ENCODE measurements around the genes CACNA2D1 and STEAP4.

GRCh38 chr7:78944204-78944684 lies 509.2 kb downstream of the MAGI2 start:
- PRO-cap, result no peak

DNA sequence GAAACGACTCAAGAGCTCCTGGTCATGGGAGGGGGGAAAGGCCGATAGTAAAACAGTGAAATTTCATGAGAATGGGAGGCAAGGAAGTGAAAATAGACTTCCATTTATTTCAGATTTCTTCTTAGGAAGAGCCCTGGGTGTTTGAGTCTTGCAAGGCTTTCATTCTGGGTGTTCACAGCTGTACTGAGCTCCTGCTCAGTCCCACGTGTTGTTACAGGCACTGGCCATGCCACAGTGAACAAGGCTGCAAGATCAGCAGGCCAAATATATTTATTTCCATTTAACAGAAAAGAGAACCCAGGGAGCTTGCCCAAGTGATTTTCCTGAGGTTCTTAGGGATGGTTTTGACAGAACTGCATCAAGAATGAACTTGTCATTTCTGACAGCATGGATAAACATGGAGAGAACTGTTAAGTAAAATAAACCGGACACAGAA lies 54.6 kb upstream of the CD36 start:
- PRO-cap, result no peak

GRCh38 chr7:80645872-80647026 lies 7.8 kb downstream of the CD36 start:
- PRO-cap, result no peak

- PRO-cap, result no peak
Observed at GRCh38 chr7:80680002-80680662, 41.7 kb downstream of the CD36 start.

- PRO-cap, result no peak
Observed at GRCh38 chr7:80840260-80840630, 78.6 kb downstream of the SEMA3C start.

DNA sequence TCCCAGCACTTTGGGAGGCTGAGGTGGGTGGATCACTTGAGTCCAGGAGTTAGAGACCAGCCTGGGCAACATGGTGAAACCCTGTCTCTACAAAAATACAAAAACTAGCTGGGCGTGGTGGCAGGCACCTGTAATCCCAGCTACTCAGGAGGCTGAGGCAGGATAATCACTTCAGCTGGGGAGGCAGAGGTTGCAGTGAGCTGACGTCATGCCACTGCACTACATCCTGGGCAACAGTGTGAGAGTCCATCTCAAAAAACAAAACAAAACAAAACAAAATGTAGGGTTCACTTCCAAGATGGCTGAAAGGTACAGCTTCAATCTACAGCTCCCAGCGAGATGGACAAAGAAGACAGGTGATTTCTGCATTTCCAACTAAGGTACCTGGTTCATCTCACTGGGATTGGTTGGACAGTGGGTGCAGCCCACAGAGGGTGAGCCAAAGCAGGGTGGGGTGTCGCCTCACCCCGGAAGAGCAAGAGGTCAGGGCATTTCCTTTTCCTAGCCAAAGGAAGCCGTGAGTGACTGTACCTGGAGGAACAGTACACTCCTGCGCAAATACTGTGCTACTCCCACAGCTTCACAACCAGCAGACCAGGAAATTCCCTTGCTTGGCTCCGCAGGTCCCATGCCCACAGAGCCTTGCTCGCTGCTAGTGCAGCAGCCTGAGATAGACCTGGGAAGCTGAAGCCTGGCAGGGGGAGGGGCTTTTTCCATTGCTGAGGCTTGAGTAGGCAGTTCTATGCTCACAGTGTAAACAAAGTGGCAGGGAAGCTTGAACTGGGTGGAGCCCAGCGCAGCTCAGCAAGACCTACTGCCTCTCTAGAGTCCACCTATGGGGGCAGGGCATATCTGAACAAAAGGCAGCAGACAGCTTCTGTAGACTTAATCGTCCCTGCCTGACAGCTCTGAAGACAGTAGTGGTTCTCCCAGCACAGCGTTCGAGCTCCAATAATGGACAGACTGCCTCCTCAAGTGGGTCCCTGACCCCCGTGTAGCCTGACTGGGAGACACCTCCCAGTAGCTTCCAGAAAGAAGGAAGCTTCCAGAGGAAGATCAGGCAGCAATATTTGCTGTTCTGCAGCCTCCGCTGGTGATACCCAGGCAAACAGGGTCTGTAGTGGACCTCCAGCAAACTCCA lies 291.3 kb downstream of the HGF start:
- PRO-cap, result no peak

DNA sequence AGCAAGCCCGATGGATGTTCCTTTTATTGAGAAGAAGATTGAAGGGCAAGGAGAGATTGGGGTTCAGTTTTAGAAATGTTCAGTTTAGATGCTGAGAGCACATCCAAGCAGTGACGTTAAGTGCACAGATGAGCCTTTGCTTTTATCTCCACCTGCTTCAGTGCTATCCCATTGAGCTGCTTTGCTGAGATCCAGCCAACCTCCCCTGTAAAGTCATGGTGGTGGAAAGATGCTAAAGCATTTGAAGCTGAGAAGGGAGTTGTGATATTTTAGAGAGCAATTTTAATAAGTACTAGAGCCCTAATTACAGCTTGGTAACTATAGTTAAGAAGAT lies 76.5 kb downstream of the HGF start:
- PRO-cap, result no peak

GRCh38 chr7:82443644-82444724 lies at the start of gene CACNA2D1:
CACNA2D1 (minus strand) TSS chr7:82443777.
- PRO-cap, result bidirectional peak, plus-strand start at chr7:82443733, minus-strand start at chr7:82443774; bidirectional peak, plus-strand start at chr7:82443887, minus-strand start at chr7:82443919; bidirectional peak, plus-strand start at chr7:82444710, minus-strand start at chr7:82444681

GRCh38 chr7:82956193-82956921 lies 206.3 kb downstream of the PCLO start:
- PRO-cap, result no peak

DNA sequence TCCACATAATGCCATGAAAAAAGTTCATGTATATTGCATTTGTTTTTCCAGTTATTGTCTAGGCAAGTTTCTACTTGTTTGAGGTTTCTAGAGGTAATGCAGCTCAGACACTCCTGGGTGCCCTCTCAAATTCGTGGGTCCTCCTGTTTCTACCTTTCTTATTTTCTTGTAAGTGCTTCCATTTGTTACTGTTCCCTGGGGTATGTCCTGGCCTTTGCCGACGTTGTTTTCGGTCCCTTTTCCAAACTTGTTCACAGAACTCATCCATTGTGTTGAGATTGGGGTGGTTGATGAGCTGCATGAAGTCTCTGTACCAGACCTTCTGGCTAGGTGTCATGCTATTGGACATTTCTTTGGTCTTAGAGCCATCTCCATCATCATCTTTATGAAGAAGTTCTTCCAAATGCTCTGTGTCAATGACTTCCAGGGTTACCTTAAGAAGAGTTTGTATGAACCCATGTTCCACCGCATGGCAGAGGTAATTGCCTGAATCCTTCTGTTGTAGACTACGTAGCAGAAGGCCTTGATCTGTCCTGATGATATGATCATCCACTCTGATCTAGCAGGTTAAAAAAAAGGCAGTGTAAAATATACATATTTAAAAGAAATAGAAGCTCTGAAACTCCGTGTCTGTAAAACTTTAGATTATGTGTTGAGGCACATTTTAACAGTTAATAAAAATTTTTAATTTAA lies 233.2 kb downstream of the SEMA3A start:
- PRO-cap, result no peak

DNA sequence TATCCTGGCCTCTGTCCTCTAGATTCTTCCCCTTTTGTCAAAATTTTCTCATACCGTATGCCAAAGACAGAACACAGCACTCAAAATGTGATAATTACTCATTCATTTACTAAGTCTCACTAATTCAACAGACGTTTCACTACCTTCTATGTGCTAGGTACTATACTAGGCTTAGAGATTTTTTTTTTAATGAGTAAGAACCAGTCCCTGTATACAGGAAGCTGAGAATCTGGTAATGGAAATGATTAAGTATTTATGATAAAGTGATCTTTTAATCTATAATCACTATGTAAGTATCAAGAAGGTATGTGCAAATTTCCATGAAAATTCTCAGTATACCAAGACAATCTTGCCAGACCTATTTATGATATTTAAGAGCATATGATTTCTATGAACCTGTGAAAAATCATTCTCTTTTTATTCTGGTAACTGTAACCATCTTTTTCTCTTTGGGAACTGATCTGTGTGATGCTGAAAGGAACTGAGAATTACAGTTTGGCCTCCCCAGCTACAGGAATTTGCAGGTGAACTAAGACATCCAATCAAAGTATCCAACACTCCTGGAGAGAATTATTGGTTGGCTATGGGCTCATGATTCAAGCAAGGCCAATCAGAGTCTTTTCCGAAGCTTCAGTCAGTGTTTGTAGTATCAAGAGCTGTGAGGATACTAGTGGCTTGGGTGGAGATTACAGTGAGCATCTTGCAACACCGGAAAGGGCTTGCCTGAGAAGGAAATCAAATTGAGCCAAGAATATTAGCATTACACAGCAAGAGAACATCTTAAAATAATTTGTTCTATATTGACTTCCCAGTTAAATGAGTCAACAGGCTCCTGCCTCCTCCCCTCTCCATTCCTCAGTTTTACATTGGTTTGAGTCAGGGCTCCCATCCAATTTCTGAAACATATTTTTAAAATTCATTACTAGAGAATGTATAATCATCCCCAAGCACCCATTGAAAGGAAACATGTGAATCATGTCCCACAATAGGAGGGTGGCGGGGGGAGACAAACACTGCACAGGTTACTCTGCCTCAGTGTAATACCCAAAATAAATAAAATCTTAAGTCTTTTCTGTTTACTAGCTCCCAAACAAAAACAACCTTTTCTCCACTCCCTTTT lies 127.6 kb downstream of the ELAPOR2 start:
- PRO-cap, result no peak

GRCh38 chr7:87004262-87005049 lies 55.0 kb downstream of the ELAPOR2 start:
- PRO-cap, result no peak

DNA sequence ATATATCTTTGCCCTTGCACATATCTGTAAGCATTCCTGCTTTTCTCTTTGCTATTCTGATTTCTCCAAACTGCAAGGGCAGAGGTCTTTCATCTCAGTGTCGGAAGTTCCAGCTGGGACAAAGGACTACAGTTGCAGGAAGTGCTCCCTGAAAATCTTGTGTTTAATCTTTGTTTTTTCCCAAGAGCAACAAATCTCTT lies 22.1 kb upstream of the ABCB4 start:
- PRO-cap, result no peak

- PRO-cap, result no peak
Observed at GRCh38 chr7:87564288-87564526, 36.5 kb downstream of the ABCB1 start.

DNA sequence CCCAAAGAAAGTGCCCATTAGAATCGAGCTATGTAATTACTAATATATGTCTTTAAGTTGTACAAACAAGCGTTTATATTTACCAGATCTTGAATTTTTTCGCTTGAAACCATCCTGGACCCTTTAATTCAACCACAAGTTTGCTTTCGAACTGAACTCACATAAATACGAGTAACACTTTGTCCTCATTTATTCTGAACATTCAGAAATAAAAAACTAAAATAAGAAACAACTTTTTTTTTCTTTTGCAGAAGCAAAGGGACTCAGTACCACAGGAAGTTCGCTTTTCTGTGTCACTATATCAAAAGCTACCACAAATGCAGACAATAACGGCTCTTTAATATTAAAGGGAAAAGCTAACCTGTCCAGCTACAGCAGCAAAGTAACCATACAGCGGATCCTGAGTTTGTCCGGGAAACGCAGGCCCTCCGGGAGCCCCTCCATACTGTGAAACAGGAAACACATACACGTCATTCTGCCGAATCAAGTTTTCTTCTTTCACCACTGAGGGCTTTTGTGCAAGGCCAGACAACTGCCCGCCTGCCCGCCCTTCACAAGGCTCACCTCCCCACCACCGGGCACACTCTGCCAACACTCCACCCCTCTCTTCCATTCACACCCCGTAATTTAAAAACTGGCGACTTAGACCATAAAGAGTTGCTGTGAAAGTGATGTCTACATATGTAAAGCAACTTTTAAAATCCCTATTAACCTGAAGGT lies 1.2 kb downstream of the SRI start:
- PRO-cap, result unidirectional peak, plus-strand start at position 527 of the sequence

- PRO-cap, result no peak
Observed at GRCh38 chr7:88306277-88307263, at the start of gene STEAP4. STEAP4 (minus strand) TSS chr7:88306894.

- PRO-cap, result no peak
Observed at GRCh38 chr7:90188277-90188766, 23.2 kb upstream of the STEAP2 start.

DNA sequence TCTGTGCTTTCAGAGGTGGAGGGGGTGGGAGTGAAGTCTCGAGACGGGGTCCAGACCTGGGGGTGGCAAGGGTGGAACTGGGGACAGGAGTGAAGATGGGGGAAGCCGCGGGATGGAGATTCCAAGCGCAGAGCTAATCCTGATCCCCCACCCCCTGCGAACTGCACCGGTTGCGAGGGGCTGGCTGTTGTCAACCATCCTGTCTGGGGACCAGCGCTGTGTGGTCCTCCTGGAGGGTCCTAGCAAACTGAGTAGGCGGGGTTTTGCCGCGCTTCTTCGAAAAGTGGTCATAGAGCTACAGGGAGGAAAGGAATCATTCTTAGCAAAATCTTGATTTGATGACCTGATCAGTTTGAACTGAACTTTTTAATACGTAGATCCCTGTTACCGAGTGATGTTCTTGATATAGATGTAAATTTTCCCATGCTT lies 598 bp downstream of the CFAP69 start:
- PRO-cap, result unidirectional peak, minus-strand start at position 222 of the sequence

- PRO-cap, result no peak
Observed at GRCh38 chr7:90250638-90251779, 6.0 kb downstream of the CFAP69 start.

GRCh38 chr7:90271734-90272330 lies 26.9 kb downstream of the CFAP69 start:
- PRO-cap, result no peak